Measurements from ENCODE around the genes MAML3 and IL15.

DNA sequence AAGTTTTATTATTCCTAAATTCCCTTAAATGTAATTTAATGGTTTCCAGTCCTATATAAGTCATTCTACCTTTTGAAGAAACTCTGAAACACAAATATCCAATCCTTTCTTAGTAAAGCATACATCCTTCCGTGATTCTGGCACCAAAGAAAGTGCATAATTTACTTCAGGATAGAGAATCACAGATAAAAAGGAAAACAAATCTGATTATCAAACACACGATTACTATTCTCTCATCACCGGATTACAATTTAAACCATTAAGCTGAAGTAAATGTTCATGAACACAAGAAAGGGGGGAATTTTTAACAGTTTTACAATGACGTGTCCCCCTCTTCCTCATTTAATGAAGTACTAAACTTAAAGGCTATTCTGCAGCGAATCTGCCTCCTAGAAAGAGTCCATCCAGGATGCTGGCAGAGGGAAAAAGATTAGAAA, 1.5 kb downstream of the ELF2 start:
- PRO-cap = no peak

DNA sequence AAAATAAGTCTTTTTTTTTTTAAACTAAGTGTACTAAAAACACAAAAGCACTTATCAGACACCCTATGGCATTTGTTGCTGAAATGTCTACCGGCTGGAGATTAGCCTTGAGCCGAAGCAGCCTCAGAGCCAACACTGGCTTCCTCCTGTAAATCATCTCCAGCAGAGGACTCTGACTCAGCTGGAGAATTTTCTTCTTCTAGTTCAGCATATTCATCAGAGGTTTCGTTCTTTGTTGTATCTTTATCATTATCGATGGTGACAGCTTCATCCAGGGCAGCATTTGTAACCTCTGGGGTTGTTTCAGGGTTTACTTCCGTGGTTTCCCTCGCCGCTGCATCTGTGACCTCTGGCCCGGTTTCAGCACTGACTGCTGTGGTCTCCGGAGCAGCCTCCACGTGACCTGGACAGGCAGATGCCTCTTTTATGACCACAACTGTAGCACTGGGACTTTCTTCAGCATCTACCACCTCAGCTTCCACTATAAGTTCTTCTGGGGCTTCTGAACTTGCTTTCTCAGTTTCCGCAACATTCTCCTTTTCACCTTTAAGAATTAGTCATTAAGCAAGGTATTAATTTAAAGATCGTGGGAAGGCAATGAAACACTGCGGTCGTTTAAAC, 13.4 kb downstream of the MGARP start:
- PRO-cap = no peak

DNA sequence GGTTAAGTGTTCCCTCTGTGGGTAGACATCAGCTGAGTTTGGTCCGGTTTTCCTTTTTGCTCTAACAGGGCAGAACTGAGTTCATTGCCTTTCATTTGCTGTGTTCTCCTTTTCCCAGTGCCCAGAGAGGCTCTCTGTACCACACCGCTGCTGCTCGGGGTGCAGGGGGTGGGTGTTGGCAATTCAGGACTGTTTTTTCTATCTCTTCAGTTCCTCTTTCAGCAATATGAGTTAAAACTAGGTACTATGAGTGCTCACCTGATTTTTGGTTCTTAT, 17.3 kb downstream of the RAB33B start:
- PRO-cap = no peak

GRCh38 chr4:139531346-139531642, 24.7 kb downstream of the SETD7 start:
- PRO-cap = no peak

DNA sequence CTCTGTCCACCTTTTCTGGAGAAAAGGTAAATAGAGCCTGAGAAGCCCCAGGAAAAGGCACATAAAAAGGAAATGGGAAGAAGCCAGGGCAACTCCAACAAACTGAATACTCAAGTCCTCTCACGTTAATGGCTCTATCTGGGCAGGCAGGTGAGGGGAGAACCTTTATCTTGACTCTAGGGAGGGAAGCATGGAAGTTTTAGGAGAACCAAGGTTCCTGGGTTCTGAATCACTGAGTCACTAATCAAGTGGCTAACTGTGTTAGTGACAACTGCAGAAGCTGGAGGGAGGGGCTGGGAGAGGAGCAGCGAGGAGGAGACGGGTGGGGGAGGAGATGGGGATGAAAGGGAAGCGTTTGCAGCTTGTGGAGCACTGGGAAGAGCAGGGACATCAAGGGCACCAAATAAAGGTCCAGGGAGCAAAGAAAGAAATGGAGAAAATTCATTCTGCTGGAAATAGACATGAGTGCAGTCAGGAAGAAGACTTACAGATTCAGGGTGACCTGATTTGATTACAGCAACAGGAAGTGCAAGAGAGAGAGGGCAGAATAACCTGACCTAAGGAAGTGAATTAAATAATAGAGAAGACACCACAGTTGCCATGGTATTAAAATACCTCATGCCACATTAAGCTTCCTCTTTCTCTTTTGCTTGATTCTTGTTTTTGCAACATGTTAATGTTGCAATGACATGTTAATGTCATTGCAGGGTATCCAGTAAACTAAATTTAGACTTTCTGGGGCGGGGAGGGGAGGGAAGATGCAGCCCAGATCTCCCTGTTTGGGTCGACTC, 4.5 kb upstream of the SETD7 start:
- PRO-cap = no peak

DNA sequence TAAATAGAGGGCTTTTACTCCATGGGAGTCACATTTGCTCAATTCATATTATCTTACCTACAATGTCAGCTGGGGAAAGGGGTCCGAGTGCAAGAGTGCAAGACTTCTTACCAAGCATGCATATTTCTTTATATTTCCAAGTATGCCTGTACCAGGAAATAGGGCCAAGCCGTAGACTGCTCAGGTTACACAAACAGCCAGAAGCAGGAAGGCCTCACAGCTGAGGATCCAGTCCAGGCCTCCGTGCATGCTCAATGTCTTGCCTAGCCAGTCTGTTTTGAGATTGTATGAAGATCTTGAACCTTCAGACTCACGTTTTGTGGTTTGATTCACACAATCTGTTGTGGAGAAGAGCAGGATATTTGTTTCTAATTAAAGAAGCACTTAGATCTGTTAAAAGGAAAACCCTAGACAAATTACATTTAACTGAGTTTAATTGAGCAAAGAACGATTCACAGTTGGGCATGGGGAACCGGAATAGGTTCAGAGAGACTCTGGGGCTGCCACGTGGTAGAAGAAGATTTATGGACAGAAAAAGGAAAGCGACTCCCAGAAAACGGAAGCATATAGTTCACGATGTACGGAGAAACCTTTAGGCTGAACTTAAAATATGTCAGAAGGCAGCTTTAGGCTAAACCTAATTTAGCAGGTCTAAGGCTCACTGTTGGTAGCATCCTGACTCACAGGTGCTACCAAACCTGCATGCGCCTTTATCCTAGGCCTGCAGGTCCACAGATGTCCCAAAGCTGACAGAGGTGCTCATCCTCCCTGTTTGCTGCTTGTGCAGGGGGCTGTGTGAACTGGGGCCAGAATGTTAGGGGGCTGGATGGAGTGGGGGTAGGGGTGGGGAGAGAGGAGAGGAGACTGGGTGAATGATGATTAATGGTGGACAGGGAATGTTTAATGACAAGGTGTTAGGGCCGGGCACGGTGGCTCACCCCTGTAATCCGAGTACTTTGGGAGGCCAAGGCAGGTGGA, 1.3 kb downstream of the MGST2 start:
- PRO-cap = no peak

GRCh38 chr4:139861129-139861688, 195.6 kb downstream of the MGST2 start:
- PRO-cap = no peak

GRCh38 chr4:139865486-139866165, 200.0 kb downstream of the MGST2 start:
- PRO-cap = no peak

- PRO-cap = no peak
Measured at GRCh38 chr4:139875542-139875882, 209.9 kb downstream of the MGST2 start.

DNA sequence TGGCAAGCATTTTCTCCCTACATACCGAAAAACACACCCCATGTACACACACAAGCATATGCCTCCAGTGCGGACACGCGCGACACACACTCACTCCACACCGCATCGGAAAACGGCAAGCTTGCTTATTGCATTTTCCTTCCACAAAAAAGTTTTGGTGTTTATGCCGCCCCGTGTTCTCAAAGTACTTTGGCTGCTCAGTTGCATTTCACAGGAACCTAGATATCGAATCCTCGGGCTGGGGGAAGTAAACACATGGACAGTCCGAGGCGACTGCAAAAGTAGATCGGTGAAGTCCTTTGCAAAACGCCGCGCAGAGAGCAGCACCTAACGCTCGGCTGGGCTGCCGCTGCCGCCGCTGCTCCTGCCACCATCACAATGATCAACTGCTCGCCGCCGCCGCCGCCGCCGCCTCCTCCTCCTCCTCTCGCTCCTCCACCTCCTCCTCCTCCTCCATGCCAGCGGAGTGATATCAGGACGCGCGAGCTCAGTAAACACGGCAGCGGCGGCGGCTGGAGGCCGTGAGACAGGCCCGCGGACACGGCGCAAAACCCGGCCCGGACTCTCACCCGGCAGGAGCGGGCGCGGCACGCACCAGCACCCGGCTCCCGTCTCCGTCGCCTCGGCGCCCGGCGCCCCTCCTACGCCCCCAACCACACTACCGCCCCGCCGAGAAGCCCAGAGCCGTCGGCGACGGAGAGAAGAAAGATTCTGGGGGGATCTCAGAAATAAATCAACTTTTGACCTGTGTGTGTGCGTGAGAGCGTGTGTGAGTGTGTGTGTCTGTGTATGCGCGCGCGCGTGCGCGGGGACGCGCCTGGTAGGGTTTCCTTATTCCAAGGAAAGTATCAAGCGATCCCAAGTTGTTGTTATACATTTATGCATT, at the start of gene MAML3:
MAML3 (minus strand) TSS at position 468 of the 886 bp plus-strand sequence.
- PRO-cap = bidirectional peak, plus-strand start at position 575 of the sequence, minus-strand start at position 380 of the sequence

DNA sequence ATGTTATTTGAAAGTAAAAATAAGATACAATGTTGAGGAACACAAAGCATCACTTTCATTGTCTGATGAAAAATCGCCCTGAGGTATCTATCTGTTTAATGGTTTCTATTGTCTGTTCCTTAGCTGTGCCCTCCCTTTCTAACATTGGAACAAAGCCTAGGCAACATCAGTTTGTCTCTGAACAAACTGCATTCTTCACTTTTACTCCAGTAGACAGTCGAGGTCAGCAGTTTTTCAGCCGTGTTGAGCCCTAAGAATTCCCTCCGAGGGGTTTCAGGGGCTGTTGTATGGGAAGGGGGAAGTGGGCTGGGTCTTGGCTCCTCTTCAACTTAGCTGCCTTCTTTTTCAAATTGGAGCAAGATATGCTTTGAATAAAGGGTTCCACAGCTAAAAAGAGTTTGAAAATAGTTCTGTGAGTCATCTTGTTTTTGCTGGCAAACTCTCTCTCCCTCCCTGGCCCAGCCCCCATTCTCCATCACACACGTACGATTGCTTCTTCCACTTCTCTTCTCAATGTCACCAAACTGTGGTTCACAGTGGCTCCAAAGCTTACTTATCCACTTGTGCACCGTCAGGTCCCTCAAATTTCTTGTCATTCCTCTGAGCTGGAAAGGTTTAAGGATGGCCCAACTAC, 9.1 kb upstream of the MAML3 start:
- PRO-cap = no peak

DNA sequence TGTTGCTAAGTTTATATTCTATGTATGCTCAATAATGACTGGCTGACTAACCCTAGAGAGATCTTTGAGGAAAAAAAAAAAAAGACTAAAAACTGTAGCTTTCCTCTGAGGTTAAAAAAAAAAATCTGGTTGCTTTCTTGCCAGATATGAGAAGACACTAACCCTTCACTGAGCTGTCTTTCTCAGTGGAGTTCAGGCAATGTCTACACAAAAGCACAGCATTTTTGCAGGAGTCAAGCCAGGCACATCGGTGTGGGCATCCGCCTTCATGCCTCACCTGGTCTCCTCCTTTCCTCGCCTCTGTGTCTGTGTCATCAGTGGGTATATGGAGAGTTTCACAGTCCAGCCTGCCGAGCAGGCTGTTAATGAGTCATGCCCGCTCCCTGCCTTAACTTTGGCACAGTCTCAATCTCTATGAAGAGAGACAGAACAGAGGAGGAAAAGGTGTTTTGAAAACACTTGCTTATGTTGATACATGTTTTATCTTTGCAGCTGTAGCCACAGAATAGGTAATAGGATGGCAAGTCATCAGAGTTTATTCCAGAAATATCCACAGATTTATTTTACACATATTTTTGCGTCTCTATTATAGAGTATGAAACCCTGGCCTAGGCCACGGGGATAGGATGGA, 32.7 kb upstream of the MAML3 start:
- PRO-cap = no peak

GRCh38 chr4:140372418-140373228, 823 bp upstream of the SCOC start:
- PRO-cap = no peak

- PRO-cap = no peak
Measured at GRCh38 chr4:140632906-140633605, 64.3 kb upstream of the UCP1 start.

- PRO-cap = no peak
Measured at GRCh38 chr4:140657312-140658096, 88.7 kb upstream of the UCP1 start.

- PRO-cap = no peak
Measured at GRCh38 chr4:140669497-140669984, 86.6 kb downstream of the TBC1D9 start.

GRCh38 chr4:140935262-140935752, 179.1 kb upstream of the TBC1D9 start:
- PRO-cap = unidirectional peak, minus-strand start at chr4:140935338

DNA sequence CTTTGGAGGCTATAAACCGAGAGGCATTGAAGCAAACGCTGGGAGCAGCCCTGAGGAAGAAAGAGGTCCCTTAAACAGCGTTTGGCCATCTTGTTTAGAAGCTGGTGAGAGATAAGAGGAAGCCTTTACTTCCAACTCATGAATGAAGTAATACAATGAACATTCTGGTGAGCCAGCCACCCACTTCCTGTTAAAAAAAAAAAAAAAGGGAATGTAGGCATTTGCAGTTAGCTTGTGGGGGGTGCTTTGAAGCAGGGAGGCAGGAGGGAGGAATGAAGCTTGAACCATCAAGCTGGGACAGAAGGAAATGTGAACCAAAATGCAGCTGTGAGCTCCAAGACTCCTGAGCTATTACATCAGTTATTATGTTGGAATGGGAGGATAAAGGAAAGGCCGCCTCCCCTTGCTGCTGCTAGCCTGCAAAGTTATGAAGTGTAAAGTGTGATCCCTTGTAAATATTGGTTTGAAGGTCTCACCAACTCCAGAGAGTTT, 132.5 kb downstream of the ZNF330 start:
- PRO-cap = no peak

DNA sequence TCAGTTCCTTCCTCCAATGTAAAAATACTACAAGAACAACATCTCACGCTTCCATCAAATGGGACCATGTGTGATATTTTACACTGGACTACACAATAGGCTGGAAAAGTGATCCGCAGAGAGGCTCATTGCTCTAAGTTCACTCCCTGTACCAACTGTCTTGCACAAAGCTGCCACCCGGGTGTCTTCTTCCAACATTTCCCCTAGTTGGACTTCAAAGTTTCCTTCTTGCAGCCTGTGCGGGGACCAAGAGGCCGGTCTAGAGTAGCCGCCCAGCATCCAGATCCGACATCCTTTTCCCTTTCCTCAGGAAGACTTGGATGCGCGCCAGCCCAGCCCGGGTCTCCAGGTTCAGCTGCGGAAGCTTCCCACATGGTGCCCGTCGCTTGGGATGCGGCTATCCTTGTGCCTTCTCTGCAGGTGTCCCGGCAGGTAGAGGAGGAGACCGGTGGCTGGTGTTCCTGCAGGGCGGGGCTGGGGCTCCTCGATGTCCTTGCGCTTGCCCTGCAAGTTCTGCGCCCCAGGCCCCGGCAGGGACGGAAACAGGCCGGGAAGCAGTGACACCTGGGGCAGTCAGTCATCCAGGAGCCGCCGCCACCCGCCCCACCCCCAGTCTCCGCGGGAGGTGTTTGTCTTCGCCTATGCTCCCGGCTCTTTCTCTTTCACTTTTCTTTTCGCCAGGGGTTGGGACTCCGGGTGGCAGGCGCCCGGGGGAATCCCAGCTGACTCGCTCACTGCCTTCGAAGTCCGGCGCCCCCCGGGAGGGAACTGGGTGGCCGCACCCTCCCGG, at the start of gene IL15:
IL15 (plus strand) TSS at position 671 of the 790 bp plus-strand sequence.
- PRO-cap = bidirectional peak, plus-strand start at position 743 of the sequence, minus-strand start at position 617 of the sequence

- PRO-cap = no peak
Measured at GRCh38 chr4:143183818-143184541, 737 bp upstream of the USP38 start.

Measured in anterior vena cava (tissue), 1 donor.